Gallbladder (tissue), 1 donor: ENCODE measurements around the gene NUDT16.

DNA sequence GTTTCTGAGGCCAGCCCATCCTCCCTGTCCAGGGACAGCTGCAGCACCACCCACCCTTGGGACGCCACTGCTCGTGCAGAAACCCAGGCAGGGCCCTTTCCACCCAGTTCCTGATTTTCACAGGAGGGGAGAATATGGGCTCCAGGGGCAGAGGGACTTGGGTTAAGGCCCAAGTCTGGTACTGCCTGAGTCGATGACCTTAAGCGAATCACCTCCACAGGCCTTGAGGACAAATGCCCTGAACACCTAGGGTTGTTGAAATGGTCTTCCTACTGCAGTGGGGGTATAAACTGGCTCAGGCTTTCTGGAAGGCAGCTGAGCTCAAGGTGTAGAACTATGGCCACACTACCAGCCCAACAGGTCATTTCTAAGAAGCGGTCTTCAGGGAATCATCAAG, 23.5 kb downstream of the PLXND1 start:
- PRO-cap, result no peak

DNA sequence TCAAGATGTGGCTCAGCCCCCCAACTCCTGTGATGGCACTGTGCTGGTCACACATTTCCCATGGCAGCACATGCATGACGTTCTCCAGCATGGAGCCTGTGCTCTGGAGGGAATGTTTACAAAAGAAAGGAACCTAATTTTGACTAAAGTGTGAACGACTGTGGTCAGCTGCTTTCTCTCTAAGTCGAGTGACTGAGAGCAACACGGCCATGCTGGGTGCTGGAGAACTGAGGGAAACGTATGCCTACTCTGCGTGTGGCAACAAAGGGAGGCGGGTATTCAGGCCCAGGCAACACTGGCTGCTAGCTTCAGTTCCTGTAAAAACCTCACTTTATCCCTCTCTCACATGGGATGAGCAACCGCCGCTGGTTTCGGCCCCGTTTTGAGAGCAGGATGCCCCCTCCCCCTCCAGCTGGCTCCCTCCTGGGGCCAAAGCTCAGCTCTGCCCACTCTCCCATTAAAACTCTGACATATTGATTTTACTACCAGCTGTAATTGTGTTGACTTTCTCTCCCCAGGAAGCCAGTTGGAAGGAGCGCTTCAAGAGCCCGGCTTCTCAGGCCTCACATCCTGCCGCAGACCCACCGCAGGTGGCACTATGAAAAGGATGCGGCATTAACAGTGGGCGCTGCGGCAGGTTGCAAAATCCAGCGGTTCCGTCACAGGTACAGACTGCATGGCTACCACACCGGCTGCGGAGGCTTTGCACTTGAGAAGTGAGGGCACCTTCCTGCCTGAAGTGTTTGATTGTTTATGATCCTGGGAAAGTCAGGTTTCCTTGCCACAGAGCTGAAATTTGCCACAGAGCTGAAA, 12.8 kb downstream of the PLXND1 start:
- PRO-cap, result no peak

DNA sequence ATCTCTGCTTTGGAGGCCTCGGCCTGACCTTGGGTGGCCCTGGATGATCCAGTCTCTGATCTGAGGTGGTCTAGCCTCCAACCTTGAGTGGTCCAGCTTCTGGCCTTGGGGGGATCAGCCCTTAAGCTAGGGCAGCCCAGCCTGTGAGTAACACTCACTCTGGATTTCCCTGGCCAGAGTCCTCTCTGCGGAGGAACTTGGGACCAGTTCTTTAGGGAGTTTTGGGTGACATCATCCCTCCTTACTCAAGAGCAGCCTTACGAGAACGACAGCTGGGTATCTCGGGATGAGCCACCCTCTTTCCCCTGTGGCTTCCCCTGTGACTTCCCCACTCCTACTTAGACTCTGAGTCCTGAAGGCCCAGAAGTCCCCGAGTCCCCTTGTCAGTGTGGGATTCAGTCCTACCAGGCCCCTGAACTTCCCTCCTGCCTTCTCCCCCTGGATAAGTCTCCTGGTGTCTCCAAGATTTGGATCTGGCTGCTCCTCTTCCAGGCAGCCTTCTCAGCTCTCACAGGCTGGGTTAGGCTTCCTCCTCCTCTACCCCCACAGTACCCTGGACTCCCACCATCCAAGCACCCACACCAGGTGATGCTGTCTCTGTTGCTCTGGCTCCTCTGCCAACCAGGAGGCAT, 10.3 kb upstream of the PLXND1 start:
- PRO-cap, result no peak

DNA sequence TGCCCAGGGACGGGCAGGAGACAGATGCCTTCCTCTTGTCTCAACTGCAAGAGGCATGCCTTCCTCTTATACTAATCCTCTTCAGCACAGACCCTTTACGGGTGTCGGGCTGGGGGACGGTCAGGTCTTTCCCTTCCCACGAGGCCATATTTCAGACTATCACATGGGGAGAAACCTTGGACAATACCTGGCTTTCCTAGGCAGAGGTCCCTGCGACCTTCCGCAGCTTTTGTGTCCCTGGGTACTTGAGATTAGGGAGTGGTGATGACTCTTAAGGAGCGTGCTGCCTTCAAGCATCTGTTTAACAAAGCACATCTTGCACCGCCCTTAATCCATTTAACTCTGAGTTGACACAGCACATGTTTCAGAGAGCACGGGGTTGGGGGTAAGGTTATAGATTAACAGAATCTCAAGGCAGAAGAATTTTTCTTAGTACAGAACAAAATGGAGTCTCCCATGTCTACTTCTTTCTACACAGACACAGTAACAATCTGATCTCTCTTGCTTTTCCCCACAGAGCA, 35.1 kb upstream of the PLXND1 start:
- PRO-cap, result no peak

DNA sequence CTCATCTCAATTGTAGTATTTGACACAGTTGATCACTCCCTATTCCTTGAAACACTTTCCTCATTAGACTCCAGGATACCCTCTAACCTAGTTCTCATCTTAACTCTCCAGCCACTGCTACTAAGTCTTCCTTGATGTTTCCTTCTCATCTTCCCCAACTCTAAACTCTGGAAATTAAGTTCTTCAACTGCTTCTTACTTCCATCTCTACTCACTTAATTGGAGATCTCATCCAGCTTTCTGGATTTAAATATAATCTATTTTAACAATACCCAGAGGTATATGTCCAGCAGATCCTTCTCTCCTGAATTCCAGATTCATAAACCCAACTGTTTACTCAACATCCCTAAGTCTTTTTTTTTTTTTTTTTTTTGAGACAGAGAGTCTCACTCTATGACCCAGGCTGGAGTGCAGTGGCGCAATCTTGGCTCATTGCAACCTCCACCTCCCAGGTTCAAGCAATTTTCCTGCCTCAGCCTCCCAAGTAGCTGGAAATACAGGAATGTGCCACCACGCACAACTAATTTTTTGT, 16.2 kb downstream of the TMCC1 start:
- PRO-cap, result no peak

DNA sequence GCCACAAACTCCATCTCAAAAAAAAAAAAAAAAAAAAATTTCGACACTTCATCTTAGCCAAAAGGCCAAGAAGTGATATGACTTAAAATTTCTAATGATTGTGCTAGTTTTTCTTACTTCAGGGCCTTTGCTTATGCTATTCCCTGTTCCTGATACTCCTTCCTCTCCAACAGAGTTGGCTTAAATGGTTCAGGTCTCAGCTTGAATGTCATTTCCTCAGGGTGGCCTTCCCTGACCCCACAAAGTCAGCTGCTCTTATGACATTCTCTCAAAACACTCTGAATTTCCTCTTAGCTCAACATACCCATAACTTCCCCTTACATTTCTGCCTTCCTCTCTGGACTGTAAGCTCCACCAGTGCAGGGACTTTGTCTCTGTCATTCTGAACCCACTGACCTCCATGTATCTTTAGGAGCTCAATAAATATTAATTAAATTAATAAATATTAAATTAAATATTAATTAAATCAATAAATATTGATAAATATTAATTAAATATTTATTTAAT, 17.7 kb upstream of the TMCC1 start:
- PRO-cap, result no peak

DNA sequence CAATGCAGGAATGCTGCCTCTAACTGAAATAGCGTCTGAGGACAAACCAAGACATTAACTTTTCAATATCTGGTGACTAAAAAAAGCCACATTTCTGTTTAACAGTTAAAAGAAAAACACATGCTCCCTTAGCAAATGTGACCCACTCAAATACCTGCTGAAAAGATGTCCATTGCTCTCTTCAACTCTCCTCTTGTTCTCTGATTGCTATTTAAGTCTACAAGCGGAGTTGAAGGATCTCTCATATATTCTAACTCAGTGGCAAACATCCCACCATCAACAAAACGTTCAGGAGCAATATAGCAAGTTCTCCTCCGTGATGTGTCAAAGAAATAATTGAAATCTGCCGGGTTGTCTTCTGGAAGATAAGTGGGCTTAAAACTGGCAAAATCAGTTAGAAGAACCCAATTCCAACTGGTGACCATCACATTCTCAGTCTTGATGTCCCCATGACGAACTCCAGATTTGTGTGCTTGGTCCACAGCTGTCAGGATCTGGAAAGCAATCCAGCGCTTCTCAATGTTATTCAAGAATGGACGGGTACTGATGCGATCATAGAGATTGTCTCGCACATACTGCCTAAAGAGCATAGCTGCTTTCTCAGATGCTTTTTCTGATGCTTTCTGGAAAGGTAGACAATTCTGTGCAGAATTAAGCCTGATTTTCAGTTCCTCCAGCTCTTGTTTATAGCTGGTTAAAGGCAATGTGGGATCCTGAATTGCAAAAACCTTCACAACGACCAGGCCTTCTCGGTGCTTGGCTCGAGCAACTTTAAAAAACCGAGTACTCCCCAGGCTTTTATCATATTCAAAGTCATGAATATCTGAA, 2.1 kb downstream of the PIK3R4 start:
- PRO-cap, result no peak

- PRO-cap, result no peak
Observed at GRCh38 chr3:130934374-130934819, 40.5 kb downstream of the ATP2C1 start.

GRCh38 chr3:130953545-130954079, 59.7 kb downstream of the ATP2C1 start:
- PRO-cap, result no peak

- PRO-cap, result no peak
Observed at GRCh38 chr3:131109192-131109527, 82.5 kb downstream of the NEK11 start.

GRCh38 chr3:131360935-131361508, 20.6 kb upstream of the NUDT16 start:
- PRO-cap, result unidirectional peak, plus-strand start at chr3:131361175

GRCh38 chr3:131361509-131362578, 19.7 kb upstream of the NUDT16 start:
- PRO-cap, result bidirectional peak, plus-strand start at chr3:131361920, minus-strand start at chr3:131361584; bidirectional peak, plus-strand start at chr3:131362063, minus-strand start at chr3:131362038; bidirectional peak, plus-strand start at chr3:131362092, minus-strand start at chr3:131362103; unidirectional peak, minus-strand start at chr3:131362103; unidirectional peak, minus-strand start at chr3:131362338

GRCh38 chr3:131381657-131382670, at the start of gene NUDT16:
Gene NUDT16, plus strand, starts transcription at chr3:131381774.
- PRO-cap, result bidirectional peak, plus-strand start at chr3:131381794, minus-strand start at chr3:131381491; unidirectional peak, minus-strand start at chr3:131382234

- PRO-cap, result no peak
Observed at GRCh38 chr3:131492931-131493395, 9.8 kb downstream of the MRPL3 start.

- PRO-cap, result no peak
Observed at GRCh38 chr3:132285012-132286014, 31.9 kb upstream of the ACP3 start.

DNA sequence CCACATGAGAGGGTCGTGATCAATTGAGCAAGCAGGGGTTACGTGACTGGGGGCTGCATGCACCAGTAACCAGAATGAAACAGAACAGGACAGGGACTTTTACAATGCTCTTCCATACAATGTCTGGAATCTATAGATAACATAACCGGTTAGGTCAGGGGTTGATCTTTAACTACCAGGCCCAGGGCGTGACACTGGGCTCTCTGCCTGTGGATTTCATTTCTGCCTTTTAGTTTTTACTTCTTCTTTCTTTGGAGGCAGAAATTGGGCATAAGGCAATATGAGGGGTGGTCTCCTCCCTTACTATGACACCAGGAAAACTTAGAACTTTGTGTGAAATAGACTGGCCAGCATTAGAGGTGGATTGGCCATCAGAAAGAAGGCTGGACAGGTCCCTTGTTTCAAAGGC, 13.8 kb upstream of the ACP3 start:
- PRO-cap, result no peak

DNA sequence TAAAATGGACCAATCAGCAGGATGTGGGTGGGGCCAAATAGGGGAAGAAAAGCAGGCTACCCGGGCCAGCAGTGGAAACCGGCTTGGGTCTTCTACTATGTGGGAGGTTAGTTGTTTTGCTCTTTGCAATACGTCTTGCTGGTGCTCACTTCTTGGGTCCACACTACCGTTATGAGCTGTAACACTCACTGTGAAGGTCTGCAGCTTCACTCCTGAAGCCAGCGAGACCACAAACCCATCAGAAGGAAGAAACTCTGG, 20.4 kb upstream of the DNAJC13 start:
- PRO-cap, result no peak

DNA sequence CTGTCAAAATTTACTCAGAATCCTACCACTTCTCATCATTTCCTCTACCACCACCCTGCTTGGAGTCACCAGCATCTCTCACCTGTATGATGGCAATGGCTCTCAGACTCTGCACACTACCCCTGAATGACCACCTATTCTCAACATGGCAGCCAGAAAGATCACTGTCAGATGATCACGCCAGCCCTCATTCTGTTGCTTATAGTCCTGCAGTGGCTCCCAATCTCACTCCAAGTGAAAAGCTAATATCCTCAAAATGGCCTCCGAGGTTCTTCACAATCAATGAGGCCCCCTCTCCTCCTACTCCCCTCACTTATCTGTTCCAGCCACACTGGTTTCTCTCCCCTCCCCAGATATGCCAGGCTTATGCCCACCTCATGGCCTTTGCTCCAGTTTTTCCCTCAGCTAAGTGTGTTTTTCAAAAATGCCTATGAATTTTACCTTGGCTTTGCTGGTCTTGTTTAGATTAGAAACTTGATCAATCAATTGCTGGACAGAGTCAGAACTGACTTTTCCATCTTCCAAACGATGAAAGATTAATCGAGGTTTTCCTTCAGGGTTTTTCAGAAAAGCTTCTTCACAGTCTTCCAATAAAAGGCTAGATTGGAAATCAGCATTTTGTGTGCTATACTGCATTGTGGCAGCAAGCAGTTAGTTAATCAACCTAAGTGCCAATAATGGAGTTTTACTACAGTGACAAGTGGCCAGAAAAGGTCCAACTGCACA, 14.4 kb downstream of the NPHP3 start:
- PRO-cap, result no peak

- PRO-cap, result no peak
Observed at GRCh38 chr3:132718612-132719351, 3.4 kb downstream of the NPHP3 start.

DNA sequence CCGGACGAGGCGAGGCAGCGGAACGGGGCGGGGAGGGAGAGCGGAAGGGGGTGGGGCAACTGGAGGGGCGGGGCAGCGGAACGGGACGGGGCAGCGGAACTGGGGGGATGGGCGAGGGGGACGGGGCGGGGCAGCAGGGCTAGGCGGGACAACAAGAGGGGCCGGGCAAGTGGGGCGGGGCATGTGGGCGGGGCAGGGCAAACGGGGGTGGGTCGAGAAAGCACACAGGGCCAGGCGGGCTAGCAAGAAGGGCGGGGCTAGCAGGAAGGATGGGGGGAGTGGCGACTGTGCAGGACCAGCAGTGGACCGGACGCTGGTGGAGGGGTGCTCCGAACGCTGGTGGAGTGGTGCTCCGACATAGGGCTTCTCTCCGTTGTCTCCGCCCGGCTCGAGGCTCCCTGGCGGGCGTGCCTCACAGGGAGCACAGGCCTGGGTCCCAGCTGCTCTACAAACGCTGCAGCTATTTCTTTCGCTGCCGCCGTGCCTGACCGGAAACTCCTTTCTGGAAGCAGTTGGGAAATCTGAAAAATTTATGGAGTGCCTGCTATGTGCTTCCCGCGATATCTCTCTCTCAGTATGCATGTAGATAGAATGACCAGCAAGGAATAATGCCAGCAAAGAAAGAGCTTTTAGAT, 600 bp upstream of the NPHP3 start:
- PRO-cap, result unidirectional peak, plus-strand start at position 301 of the sequence; unidirectional peak, plus-strand start at position 391 of the sequence; unidirectional peak, minus-strand start at position 504 of the sequence